ENCODE measurements around the gene RXFP2.

DNA sequence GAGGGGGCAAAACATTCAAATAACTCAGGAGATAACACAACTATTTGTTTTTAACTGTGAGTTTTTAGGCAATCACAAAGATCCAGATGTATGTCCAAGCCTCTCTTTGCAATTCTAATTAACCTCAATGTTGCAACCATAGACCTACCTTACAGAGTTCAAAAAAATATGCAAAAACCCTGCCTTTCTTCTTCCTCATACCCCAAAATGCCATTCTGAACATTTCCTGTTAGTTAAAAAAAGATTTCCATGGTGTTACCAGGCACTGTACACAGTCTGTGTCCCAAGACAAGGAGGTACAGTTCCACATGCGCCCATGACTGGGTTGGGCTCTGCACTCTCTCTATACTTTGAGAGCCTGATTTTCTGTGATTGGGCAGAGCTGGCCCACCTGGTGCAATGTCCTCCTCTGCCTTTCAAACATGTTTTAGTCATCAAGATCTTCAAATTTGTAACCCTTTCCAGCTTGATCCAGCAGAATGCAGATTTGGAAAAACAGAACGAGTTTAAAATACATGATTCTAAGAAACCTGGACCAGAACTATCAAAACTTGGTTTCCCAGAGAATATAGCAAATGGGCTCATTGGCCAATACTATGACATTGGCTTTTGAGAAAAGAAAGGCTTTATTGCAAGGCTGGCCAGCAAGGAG, 2.6 kb downstream of the ALOX5AP start:
- PRO-cap, 3 experiments: no peak in any of the 3 experiments
- RAMPAGE, long total RNA: no peak

GRCh38 chr13:30745932-30746316, 10.6 kb downstream of the ALOX5AP start:
- PRO-cap, 3 experiments: no peak in any of the 3 experiments
- RAMPAGE, long total RNA: no peak

DNA sequence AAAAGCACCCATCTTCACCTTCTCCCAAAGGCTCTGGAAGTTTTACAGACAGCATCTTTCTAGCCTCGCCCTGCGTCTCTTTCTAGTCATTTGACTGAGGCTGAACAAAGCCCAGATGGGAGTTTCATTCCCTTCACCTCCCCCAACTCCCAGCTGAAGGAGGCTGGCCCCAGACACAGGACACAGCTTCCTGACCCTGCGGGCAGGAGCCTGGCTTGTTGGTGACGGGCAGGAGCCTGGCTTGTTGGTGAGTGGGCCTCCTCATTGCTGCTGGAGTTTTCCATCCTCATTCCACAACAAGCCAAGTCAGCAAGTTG, 74.8 kb downstream of the ALOX5AP start:
- PRO-cap, 3 experiments: no peak in any of the 3 experiments
- RAMPAGE, long total RNA: no peak

DNA sequence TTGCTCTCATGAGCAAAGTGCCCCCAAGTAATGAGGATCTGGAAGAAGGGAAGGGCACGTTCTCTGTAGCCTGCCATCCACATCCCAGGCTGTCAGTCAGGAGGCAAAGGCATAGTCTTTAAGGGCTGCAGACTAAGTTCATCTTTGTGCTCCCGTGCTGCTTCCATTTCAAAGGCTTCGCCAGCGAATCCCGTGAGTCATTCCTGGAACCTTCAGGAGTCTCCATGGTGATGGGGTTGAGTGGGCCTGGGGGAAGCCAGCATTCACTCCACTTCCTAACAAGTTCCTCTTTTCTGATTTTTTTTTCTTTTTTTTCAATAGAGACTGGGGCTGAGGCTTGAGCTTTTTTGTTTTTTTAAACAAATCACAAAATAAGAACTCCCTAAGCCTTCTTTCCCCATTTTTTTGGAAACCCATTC, 33.0 kb upstream of the MEDAG start:
- PRO-cap, 3 experiments: no peak in any of the 3 experiments
- RAMPAGE, long total RNA: no peak

DNA sequence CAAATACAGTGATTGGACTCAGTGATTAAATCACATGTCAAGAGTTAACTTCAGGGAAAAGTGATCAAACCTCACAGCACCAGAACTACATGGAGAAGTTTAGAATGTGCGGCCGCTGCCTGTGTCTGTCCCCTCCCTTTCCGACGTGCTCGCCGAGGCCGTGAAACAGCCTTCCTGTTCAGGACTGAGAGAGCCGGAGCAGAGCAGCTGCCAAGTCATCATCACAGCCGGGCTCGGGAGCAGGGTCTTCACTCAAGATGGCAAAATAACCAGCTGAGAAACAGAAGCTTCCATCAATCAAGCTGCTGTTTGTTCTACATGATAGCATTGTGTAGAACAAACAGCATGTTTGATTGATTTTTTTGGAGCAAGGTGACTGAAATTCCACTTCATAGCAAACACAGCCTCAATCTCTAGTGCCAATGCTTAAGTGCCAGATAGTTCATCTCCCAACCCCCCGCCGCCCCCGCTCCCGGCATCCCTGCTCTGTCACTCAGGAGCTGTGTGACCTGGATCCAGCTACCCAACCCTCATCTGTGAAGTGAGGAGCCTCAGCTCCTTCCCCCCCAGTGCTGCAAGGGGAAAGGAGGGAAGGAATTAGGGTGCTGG, 70.6 kb downstream of the HSPH1 start:
- PRO-cap, 3 experiments: no peak in any of the 3 experiments
- RAMPAGE, long total RNA: no peak

DNA sequence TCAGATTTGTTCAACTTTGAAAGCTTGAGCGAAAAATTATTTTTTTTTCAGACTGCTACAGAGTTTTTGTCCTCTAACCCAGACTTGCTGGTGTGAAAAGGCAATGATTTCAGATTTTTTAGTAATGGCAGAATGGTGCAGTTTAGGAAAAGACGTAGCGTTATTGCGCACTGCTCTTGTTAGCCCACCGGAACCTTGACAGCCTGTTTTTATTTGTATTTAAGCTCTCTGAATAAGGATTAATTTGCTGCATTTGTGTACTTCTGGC, 1.2 kb downstream of the B3GLCT start:
- PRO-cap, 3 experiments: no peak in any of the 3 experiments
- RAMPAGE, long total RNA: no peak

GRCh38 chr13:31739401-31739853, at the start of gene RXFP2:
Gene RXFP2, plus strand, starts transcription at chr13:31739526.
- PRO-cap, 3 experiments: no peak in any of the 3 experiments
- RAMPAGE, long total RNA: no peak

GRCh38 chr13:31898284-31898938, 133.2 kb upstream of the FRY start:
- PRO-cap, 3 experiments: no peak in any of the 3 experiments
- RAMPAGE, long total RNA: no peak

GRCh38 chr13:31908880-31909686, 122.5 kb upstream of the FRY start:
- PRO-cap, 3 experiments: no peak in any of the 3 experiments
- RAMPAGE, long total RNA: no peak

DNA sequence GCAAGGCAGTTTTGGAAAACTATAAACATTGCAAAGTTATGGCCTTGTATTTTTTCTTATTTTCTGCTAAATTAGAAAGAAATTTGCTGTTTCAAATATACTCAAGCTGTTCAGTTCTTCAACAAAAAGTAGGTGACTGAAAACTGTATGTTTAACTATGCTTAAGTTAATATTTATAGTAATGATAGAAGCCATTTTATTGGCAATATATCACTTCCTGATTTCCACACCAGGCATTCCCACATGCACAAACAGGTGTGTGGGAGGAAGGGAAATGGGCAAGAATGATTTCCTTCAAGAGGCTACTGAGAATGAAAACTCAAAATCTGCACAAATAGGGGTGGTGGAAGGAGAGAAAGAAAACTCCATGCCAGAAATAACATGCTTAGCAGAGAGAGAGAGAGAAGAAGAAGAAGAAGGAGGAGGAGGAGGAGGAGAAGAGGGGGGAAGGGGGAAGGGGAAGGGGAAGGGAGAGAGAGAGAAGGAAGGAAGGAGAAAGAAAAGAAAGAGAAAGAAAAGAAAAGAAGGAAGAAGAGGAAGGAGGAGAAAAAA, 74.3 kb upstream of the FRY start:
- PRO-cap, 3 experiments: no peak in any of the 3 experiments
- RAMPAGE, long total RNA: no peak

GRCh38 chr13:32032034-32032294, 390 bp downstream of the FRY start:
- PRO-cap, 3 experiments: no peak in any of the 3 experiments
- RAMPAGE, long total RNA: no peak

GRCh38 chr13:32390028-32390390, 37.9 kb downstream of the N4BP2L1 start:
- PRO-cap, 3 experiments: no peak in any of the 3 experiments
- RAMPAGE, long total RNA: no peak

GRCh38 chr13:32414416-32415016, 13.4 kb downstream of the N4BP2L1 start:
- PRO-cap, 3 experiments: no peak in any of the 3 experiments
- RAMPAGE, long total RNA: no peak

GRCh38 chr13:32425877-32426512, 1.9 kb downstream of the N4BP2L1 start:
- PRO-cap, 3 experiments: peak in 1 of 3 experiments; most common minus-strand start chr13:32426451 (in 1)
- RAMPAGE, long total RNA: no peak

DNA sequence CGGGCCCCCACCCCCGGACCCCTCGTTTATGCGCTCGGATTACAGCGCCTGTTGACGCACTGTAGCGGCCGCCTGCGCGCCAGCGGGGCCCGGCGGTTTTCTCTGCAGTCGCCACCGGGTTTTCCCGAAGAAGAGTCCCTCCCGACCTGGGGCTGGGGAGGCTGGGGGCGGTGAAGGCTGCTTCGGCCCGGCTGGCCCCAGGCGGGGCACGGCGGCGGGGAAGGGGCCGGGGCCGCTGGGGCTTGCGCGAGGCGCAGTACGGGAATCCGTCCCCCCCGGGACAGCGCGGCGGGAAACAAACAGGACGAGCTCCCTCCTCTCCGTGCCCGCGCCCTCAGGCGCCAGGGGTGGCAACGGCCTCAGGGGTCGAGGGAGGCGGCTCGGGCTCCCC, 588 bp downstream of the N4BP2L1 start:
- PRO-cap, 3 experiments: peak in 3 of 3 experiments; most common minus-strand start position 343 of the sequence (in 3)
- RAMPAGE, long total RNA: no peak

DNA sequence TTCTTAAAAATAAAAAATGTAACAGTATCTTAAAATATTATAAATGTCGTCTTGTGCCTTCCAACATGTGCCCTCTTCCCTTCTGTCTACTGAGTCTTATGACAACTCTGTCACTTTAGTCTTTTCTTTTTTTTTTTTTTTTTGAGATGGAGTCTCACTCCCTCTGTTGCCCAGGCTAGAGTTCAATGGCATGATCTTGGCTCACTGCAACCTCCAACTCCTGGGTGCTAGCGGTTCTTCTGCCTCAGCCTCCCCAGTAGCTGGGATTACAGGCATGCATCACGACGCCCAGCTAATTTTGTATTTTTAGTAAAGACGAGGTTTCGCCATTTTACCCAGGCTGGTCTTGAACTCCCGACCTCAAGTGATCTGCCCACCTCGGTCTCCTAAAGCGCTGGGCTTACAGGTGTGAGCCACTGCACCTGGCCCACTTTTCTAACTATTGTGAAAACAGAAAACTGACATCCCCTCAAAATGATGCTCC, 37.8 kb downstream of the N4BP2L2 start:
- PRO-cap, 3 experiments: peak in 1 of 3 experiments; most common minus-strand start position 92 of the sequence (in 1)
- RAMPAGE, long total RNA: no peak

GRCh38 chr13:32505702-32506640, 32.6 kb downstream of the N4BP2L2 start:
- PRO-cap, 3 experiments: no peak in any of the 3 experiments
- RAMPAGE, long total RNA: no peak

GRCh38 chr13:32530476-32531182, 8.0 kb downstream of the N4BP2L2 start:
- PRO-cap, 3 experiments: no peak in any of the 3 experiments
- RAMPAGE, long total RNA: no peak

DNA sequence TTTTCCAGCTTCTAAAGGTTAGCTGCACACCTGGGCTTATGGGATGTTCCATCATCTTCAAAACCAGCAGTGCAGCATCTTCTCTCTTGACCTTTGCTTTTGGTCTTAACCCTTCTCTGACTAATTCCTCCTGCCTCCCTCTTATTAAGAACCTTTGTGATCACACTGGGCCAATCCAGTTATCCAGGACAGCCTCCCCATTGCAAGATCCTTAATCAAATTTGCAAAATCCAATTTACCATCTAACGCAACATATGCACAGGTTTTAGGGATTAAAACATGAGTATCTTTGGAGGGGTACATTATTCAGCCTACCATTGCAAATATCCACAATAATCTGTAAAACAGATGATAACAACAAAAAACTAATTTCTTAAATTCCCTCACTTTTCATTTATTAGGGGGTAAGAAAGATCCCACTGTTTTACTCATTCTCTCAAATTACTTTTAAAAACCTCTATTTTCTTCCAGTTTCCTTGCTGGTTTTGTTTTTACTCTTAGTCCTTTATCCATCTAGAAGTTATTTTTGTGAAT, 6.6 kb downstream of the N4BP2L2 start:
- PRO-cap, 3 experiments: no peak in any of the 3 experiments
- RAMPAGE, long total RNA: no peak

DNA sequence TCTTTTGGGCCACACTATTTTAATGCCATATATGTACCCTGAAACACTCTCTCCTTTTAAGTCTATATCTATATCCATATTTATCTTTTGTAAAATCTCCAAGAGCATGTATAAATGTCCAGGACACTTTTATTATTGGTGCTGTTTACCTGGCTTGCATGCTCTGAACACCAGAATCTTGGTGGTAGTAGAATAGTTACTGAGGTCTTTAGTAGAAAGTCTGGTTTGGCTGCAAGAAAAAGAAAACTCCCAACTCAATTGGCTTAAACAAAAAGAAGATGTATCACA, 209.1 kb upstream of the KL start:
- PRO-cap, 3 experiments: no peak in any of the 3 experiments
- RAMPAGE, long total RNA: no peak

All from cerebellum (tissue), 5 donors.